ENCODE results near the genes NBEA, CCNA1 and CSNK1A1L.

GRCh38 chr13:33351110-33351642 lies 65.6 kb upstream of the STARD13 start:
- PRO-cap = no peak

DNA sequence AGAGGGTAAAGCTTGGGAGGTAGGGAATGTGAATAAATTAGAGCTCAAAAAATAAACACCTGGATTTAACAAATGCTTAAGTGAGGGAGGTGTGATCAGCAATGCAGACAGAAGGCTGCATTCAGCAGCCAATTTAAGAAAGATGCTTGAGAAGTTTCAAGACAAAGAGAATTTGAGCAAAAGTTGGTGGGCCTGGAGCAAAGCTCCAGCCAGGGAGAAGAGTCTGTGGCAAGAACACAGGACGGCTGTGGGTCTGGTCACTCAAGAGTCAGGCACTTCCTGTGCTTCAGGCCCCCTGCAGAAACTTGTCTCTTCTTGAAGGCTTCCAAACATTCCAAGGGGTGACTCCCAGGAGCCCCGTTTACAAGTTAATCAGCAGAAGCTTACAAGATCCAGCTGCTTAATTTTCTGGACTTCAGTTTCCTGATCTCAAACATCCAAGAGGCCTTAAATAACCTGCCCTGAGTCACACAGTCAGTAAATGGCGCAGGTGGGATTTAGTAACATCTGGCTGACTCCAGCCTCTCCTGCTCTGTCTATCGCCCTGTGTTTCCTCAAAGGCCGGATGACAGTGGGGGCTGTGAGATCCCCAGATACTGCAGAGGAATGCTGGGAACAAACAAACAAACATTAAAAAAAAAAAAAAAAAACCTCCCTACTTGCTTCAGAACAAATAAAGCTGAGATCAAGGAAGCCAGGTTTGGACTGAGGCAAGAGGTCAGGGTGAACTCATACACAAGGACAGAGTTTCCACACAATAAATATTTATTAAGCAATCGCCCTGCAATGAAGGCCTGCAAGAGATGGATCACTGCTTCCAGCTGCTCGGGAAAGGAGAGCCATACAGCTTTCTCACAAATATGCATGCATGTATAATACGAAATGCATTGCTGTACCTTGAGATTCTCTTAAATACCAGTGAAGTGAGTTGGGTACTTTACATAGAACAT lies 175.5 kb upstream of the RFC3 start:
- PRO-cap = no peak

DNA sequence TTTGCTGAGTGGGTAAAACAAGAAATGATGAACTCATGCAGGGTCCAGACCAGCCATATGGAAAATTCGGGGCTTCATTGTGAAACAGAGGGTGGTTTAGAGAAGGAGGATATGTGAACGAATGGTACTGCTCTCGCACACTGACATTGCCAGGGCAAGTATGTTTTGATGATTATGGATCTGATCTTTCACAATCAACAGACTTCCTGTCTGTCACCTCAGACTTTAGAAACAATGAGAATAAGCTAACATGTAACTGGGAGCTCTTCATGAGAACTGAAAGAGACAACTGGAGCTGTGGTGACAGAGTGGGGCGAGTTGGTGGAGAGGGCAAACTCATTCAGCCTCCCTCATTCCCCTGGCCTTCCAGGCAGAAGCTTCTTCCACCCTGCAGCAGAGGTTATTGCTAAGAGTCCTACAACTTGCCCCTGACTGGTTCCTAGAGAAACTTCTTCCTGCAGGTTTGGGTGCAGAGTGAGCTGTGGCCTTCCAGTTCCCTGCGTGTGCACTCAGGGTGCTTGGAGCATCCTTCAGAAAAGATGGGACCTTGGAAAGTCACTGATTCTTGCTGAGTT lies 73.9 kb upstream of the RFC3 start:
- PRO-cap = no peak

DNA sequence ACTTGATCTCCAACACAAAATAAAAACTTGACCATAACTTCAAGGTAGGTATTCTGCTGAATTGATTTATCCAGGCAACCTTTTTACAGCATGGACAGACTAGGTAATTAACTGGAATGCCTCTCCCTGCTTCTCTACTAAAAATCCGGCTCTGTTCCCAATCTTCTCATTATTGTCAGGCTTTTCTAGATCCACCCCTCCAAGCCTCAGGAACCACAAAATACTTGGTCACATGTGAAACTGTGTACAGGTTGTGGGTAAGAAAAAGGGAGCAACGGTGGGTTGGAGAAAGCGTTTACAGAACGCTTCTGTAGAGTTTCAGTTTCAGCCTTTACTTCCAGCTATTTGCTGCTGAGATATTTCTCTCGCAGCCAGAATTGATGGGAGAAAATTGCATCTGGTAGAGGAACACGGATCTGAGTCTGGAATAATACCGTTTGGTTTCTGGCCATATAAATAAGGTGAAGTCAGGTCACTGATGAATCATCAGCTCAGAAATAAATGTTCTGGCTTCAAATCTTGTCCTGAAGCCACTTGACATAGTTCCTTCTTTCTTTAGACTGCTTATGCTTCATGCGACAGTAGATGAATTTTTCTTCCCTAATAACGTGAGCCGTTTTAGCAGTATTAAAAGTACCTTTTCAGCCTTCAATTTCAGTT lies 20.4 kb upstream of the RFC3 start:
- PRO-cap = no peak

GRCh38 chr13:34941380-34942580 lies at the start of gene NBEA:
Gene NBEA (plus strand): TSS chr13:34942270.
- PRO-cap = unidirectional peak, plus-strand start at chr13:34941979; unidirectional peak, plus-strand start at chr13:34942291; unidirectional peak, plus-strand start at chr13:34942493

- PRO-cap = no peak
Observed at GRCh38 chr13:34942597-34943554, 806 bp downstream of the NBEA start.

- PRO-cap = no peak
Observed at GRCh38 chr13:35349469-35350084, 126.9 kb downstream of the MAB21L1 start.

DNA sequence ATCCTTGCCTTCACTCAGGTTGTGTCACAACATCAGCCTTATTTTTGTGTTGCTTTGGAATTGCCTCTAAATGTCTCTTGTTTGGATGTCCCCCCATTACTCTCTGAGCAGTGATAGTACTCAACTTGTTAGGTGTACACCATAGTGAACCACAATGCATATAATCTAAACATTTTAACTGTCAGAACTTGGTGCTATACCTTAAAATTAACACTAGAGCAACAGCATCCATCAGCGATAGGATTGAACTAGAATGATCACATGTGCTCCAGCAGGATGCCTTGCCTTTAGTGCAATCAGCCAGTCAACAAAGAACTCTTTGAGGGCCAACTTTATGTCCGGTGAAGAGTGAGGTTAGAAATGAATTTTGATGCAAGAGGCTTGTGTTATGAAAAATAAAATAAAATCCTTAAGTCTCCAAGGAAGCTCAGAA lies 61.5 kb downstream of the DCLK1 start:
- PRO-cap = no peak

DNA sequence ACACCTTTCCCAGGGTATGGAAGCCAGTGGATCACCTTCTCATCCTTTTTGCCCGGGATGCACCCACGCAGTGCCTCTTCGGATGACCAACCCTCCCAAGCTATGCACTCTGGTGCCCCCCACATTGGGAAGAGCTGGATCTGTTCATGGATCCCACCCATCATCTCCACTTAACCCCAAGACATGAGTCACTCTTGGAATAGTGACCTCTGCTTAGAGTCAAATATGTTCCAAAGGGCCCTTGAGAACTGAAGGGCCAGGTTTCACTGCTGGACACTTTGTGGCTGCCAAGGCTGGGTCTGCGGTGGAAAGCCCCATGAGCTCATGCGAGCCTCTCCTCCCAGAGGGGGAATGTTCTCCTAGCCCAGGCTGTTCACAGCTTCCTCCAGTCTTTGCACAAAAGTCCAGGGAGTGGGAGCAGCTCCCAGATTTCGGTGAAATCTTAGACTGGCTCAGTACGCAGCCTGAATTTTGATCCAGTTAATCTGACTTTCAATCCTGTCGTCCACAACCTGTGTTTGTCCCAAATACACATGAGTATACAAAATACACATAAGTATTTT lies 693 bp upstream of the DCLK1 start:
- PRO-cap = bidirectional peak, plus-strand start at position 427 of the sequence, minus-strand start at position 73 of the sequence

GRCh38 chr13:36417926-36418401 lies 14.3 kb upstream of the CCNA1 start:
- PRO-cap = no peak

DNA sequence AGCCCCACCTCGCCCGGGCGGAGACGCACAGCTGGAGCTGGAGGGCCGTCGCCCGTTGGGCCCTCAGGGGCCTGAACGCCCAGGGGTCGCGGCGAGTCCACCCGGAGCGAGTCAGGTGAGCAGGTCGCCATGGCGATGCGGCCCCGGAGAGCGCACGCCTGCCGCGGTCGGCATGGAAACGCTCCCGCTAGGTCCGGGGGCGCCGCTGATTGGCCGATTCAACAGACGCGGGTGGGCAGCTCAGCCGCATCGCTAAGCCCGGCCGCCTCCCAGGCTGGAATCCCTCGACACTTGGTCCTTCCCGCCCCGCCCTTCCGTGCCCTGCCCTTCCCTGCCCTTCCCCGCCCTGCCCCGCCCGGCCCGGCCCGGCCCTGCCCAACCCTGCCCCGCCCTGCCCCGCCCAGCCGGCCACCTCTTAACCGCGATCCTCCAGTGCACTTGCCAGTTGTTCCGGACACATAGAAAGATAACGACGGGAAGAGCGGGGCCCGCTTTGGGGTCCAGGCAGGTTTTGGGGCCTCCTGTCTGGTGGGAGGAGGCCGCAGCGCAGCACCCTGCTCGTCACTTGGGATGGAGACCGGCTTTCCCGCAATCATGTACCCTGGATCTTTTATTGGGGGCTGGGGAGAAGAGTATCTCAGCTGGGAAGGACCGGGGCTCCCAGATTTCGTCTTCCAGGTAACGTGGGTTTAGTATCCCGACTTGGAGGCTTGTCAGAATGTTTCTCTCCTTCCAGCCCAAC lies at the start of gene CCNA1:
TSS of gene CCNA1 (plus strand) at position 444 of the 742 bp plus-strand sequence.
- PRO-cap = no peak

- PRO-cap = no peak
Observed at GRCh38 chr13:36712638-36713343, 39.0 kb downstream of the SERTM1 start.

GRCh38 chr13:36919102-36919554 lies 910 bp downstream of the SMAD9 start:
- PRO-cap = bidirectional peak, plus-strand start at chr13:36919416, minus-strand start at chr13:36919306

GRCh38 chr13:36998173-36999057 lies 725 bp downstream of the ALG5 start:
- PRO-cap = bidirectional peak, plus-strand start at chr13:36998845, minus-strand start at chr13:36998712; bidirectional peak, plus-strand start at chr13:36998891, minus-strand start at chr13:36998897

DNA sequence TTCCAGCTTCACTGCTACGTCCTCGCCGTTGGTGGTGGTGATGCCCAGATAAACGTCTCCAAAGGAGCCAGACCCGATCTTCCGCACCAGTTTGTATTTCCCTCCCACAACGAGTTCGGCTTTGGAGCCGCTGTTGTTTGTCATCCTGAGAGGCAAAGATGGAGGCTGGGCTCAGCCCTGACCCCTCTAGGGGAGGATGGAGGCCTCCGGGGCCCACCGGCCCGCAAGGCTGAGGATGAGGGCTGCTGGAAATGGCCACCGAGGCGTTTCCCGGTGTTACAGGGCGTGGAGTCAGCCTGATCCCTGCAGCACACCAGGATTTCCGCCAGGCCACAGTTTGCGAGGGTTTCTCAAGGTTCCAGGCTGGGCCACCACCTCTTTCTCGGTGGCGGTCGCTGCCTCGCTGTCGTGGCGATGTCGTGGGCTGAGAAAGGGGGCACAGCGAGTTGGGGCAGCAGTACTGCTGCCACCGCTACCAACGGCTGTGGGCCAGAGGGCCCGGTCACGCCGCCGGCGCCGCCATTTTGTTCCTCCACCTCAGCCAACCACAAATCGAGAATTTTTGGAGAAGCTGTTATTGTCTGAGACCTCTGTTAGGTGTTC lies at the start of gene CSNK1A1L:
TSS of gene CSNK1A1L (minus strand) at position 552 of the 603 bp plus-strand sequence.
- PRO-cap = no peak

DNA sequence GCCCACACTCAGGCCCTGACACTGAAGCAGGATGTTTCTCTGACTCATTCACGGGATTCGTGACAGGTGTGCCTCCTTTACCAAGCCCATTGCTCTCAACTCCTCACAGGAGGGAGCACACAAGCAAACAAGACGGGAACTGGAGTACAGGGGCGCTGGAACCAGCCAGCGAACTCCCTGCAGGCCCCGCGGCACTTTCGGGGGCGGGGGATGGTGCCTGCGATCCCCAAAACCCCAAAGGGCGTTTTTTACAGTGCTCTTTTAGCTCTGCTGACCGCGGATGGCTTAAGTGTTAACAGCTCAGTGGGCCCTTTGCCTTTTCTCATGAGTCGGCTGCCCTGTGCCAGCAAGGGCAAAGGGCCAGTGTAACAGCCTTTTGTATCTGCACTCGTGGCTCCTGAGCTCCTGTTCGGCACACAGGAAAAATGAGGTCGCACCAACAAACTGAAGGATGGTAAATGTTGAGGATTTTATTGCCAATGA lies 64.8 kb upstream of the TRPC4 start:
- PRO-cap = no peak

GRCh38 chr13:38125582-38125906 lies 224.1 kb upstream of the UFM1 start:
- PRO-cap = no peak

GRCh38 chr13:38348728-38349255 lies 859 bp upstream of the UFM1 start:
- PRO-cap = no peak

DNA sequence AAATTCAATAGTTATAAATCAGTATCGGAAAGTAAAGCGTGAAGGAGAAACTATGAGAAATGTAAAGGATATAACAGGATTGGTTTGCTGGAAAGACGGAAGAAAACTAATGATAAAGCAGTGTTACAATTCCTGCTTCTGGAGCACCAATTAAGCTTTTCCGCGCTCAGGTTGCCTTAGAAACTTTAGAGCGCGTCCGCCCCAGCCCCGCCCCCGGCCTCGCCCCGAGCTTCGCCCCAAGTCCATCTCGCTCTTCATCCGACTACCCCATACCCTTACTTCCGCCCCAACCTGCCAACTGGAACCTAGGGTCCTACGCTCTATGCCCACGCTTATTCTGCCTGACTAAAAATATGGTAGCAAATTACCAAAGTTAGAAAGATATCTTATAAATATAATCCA lies 374 bp upstream of the UFM1 start:
- PRO-cap = bidirectional peak, plus-strand start outside the sequence, minus-strand start at position 269 of the sequence

- PRO-cap = no peak
Observed at GRCh38 chr13:38686203-38686602, 674 bp upstream of the FREM2 start.

All from penis (tissue), 1 donor.